SJSA1 (cell line): ENCODE measurements around a stretch of chr3.

DNA sequence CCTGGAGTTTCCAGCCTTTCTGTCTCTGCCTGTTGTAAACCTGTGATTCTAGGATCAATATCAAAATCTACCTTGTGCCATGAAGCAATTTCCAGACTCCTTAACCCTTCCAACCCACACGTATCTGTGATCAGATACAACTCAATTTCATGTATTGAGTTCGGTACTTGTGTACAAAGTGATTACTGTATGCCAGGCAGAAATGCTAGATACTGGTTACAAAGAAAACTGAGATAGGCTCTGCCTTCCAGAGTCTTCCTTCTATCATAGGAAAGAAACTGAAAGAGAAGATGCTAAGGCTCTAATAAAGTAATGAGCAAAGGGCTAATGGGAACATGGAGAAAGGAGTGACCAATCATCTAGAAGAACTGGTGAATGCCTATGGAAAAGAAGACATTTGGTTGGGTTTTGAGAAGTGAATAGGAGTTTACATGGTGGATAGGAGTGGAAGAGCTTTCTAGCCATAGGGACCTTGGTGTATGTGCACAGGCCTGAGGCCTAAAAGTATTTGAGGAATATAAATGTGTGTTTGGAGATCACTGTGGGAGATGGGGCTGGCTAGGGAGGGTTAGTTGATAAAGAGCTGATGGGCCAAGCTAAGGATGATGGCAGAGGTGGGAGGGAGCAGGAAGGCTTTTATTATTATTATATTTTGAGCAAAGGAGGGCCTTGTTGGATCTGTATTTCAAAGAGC, 6.7 kb downstream of the LPP start:
- RAMPAGE, long total RNA = no peak

DNA sequence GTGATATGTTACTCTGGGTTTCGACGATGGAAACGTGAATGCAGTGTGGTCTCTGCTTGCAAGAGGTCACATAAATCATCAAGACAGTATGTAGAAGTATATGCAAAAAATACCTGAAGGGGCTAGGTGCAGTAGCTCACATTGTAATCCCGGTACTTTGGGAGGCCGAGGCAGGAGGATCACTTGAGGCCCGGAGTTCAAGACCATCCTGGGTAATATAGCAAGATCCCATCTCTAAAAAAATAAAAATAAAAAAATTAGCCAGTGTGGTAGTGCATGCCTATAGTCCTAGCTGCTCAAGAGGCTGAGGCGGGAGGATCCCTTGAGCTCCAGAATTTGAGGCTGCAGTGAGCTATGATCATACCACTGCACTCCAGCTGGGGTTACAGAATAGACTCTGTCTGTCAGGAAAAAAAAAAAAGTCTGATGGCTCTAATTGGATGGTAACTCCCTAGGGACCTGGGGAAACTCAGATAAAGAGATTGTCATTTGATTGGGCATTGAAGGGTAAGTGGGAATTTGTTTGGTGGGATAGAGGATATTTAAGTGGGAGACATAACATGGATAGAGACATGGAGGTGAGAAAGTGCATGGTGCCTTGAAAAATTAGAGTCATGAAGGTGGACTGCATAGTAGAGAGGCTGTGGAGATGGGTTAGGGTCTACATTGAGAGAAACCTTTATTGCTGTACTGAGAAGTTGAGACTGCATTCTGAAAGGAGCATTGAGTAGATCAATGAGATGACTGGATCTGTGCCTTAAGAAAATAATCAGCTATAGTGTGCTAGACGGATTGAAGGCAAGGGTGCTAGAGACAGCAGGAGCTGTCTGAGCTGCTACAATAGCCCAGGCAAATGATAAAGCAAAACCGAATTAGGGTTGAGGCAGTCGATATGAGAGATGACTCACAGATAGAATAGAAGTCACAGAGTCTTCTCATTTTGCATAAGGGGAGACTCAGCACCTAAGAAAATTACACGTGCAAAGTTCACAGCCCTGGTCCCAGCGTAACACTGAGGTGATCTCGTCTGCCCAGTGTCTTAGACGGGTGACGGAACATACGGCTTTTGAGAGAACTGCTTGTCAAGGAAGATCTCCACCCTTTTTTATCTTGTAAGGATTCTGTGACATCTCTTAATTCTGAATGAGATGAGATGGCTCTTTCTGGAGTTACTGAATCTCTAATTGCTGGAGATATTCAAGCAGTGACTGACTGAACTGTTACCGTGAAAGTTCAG, 11.3 kb downstream of the LPP start:
- RAMPAGE, long total RNA = no peak

DNA sequence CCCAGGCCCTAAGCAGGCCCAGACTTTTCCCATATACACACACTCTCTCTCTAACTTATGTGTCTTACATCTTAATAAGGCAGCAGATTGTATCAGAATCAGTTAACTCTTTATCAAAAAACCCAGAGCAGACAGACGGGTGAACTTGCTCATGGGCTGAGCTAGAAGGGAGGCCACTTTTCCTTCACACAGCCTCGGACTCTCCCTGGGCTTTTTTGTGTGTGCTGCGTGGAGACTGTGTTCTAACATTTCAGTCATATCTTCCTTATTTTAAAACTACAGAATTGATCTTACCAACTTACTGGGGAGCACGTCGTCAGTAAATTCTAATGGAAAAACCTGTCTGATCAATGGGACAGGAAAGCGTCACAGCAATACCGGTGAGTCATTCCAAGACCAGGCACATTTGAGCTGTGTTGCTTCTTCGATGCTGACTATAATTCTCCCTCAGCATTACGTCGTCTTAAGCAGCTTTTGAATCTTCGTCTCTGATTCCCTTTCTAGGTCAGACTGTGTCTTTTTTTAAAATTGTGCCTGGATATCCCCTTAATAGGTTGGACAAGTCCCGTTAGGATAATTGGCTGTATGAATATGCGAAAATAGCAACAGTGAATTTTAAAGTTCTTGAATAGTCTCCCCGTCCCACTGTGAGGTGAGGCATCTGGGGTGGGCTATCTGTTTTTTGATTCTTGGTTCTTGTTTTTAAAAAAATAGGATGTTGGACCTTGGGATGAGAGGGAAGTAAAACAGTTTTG, 145.2 kb downstream of the LPP start:
- RAMPAGE, long total RNA = no peak

- RAMPAGE, long total RNA = no peak
These were observed 185.6 kb downstream of the LPP start for GRCh38 chr3:188339346-188340132.

DNA sequence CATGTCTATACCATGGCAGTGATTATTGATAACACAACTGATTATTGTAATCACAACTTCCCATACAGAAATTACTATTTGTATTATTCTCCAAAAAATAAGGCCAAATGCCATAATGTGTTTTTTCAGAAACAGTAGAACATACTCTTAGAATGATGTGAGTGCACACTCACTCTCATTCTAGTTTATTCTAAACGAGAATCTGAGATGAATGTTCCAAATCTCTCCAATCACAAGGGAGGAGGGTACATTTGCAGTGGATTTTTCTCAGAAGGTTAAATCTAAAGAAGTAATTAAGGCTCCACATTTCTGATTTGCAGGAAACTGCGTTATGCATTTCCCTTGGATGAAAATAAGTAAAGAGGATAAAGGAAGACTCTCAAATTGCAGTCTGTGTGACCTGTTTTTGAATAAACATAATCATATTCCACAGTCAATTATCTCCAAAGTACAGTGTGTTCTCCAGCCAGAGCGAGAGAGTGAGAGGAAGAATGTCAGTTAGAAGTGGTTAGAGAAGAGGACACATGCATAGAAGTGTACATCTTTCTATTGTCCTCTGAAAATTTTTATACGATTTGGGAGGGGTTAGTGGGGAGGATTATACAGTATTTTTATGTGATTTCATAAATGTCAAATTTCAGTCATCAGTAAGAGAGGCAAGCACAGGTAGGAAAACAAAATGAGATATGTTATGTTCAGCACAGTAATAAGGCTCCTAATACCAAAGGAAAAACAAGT, 487.0 kb downstream of the LPP start:
- RAMPAGE, long total RNA = no peak

DNA sequence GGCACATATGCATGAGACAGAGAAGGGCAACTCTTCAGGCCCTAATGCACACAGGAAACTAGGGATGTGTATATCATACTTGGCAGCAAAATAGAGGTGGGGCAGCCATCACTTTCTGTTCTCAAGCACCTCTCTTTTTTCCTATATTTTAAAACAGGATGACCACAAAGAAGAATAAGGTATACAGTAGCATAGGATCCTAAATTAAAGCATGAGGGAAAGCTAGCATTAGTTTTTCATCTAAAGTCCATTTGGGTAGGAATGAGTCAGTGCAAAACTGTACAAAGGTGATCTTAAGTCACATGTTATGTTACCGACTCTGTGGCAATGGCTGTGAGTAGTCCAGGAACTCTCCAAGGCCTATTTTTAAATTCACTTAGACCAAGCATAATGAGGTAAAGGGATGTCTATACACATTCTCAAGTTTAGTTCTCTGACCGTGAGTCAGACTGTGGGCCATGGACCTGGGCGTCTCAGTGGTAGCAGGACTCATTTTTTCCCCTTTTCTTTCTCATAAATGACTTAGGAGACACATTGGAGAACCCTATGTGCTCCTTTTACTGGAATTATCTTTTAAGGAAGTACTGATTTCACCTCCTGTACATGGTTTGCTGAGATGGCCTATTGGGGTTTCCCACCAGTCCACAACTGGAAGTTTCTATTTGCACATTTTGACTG, 488.8 kb upstream of the TPRG1 start:
- RAMPAGE, long total RNA = no peak

DNA sequence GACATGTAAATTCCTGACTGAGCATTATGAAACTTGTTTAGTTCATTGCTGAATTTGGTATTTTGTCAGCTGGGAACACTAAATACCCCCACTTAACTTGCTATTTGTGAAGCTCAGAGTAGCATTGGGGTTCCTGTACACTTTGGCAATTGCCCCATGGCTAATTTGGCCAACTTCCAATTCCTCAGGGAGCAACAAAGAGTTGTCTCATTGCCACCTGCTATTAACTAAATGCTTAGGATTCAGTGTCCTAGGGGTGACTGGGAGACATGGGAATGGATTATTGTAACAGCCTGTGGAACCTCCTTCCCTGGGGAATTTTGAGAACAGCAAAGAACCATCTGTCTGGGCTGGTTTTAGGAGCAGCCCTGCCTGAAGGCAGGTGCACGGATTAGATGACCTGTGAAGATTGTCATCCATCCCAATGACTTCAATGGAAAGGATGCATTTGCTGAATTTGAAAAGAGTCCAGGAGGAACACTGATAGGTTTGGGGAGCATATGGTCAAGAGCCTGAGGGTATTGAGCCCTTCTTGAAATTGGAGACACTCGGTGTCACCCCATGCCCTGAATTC, 437.3 kb upstream of the TPRG1 start:
- RAMPAGE, long total RNA = no peak

DNA sequence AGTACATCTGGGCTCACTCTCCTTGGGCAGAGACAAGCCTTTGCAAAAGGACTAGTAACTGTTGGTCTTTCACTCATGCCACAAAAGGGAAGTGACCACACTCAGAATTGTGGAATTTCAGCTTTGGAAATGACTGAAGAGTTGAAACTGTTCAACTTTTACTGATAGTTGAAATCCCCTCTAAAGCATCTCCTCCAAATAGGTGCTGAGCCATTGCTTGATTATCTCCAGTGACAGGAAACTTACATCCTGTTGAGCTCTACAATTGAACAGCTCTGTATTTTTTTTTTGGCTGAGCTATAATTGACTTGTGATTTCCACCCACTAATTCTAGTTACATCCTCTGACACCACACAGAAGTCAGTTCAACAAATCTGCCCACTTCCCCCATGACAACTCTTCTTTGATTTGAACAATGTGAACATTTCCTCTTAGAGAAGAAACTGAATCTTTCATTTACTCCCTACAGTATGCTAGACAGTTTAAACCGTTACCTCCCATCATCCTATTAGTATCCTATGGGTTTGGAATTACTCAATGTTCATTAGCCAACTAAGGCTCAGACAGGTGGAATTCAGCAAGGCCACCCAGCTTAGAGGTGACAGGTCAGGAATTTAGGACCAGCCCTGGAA, 254.7 kb upstream of the TPRG1 start:
- RAMPAGE, long total RNA = no peak

- RAMPAGE, long total RNA = no peak
These were observed 222.8 kb upstream of the TPRG1 start for GRCh38 chr3:188948621-188949698.

- RAMPAGE, long total RNA = no peak
These were observed 196.8 kb upstream of the TPRG1 start for GRCh38 chr3:188974695-188975662.

GRCh38 chr3:189022726-189022943, 149.1 kb upstream of the TPRG1 start:
- RAMPAGE, long total RNA = no peak

DNA sequence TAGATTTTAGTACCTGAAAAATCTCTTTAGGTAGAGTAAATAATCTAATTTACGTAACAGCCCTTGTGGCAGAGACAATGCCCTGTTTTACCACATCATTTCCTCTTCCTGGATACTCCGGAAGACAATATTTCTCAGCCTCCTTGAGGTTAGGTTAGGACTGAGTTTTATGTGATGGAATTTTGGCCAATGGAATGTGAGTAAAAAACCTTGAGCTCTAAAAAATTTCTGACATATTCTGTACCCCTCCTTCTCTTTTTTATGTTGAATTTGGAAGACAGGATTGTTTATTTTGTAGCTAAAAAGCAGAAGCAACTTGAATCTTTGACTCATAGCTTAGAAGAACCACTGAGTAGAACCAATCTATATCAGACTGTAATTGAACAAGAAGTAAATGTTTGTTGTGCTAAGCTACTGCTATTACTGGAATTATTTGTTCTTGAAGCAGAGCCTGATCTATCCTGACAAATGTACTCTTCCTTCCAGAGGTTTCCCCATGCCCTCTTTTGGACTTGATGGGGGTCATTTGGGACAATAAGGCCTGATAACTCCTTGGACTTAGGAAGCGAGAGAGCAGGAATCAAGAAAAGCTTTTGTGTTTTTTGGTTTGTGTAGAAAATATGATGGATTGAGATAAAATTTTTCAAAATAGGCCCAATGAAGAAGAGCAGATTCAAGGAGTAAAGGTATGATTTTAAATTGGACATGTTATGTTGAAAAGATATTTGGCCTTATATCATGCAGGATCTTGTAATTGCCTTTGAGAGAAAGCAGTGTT, 50.4 kb upstream of the TPRG1 start:
- RAMPAGE, long total RNA = no peak

- RAMPAGE, long total RNA = no peak
These were observed 97.6 kb downstream of the TPRG1 start for GRCh38 chr3:189269379-189269860.

DNA sequence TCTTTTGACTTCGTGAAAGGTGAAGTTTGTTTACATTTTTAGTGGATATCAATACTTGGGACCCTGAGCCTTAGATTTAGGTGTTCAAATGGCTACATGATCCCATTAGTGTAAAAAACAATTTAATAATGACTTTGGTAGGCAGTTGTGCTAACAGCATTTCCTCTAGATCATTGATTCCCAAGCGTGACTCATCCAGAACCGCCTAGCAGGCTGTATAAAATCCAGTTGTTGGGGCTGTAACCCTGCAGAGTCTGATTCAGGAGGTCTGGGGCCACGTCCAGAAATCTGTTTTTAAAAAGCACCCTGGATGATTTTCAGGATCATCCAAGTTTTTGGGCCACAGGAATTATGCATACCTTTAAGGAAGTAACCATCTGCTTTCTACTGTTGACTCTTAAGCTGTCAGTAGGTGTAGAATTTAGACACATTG, 156.4 kb downstream of the TP63 start:
- RAMPAGE, long total RNA = no peak

GRCh38 chr3:189999659-190000177, 121.0 kb downstream of the P3H2 start:
- RAMPAGE, long total RNA = no peak

DNA sequence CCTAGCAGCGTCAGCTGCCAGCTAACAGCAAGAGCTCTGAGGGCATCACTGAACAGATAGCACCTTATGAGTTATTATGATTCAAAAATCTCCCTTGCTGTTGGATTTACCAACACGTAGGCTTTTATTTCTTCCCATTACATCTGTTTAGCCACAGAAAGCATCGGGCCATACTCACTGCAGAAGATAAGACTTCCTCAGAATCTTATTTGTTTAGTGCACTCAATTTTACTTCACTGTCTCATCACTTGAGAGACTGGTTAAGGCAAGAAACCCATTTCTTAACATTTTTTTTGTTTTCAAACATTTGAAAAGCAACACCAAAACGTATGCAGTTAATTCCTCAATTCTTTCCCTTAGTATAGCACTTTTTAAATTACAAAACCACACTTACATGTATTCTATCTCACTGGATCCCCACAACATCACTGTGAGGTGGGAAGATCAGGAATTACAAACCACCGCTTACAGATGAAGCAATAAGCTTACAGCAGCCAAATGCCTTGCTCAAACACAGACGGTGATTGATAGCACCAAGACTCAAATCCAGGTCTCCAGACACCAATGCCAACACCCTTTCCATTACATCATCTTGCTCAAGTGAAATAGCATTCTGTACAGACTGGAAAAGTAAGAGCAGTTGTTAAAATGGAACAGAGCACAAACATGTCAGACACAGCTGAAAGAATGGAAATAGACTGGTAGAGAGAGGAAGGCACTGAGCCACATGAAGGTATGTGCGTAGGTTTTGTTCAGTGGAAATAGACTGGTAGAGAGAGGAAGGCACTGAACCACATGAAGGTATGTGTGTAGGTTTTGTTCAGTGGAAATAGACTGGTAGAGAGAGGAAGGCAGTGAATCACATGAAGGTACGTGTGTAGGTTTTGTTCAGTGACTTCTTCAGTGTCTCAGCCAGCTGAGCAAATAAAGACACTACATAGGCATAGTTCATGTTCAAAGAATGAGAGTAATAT, 15.9 kb downstream of the CLDN1 start:
- RAMPAGE, long total RNA = no peak

- RAMPAGE, long total RNA = no peak
These were observed 101.1 kb downstream of the IL1RAP start for GRCh38 chr3:190614718-190615568.

DNA sequence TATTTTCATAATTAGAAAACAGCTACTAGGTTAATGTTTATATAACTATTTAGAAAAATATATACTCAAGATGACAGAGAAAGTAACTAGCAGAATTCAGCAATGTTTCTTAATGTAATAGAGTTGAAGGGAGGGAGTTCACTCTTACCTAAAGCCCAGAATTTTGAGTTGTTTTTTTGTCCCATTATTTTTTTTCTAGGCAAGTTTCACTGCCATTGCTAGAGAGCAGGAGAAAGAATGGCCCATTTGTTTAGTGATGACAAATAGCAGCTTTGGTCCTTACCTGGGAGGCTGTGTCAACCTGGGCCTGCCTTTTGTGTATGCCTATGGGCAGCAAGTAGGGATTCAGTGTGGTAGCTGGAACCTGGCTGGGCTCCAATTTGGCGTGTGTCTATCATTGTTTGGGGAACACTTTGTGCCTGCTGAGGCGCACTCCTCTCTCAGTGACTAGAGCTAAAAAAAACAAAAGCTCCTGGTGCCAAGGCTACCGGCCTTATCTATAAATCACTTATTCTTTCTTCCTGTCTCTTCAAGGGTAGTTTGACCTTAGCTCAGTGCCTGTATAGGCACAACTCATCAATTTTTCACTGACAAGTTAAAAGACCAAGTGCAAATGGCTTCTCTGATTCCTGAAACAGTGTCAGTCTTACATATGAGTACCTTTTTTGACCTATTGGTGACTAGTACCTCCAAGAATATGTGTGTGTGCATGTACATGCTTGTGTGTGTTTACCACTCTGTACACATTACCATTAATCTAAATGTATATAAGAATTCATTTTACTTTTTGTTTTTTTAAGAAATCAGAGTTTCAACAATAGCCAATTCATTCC, 54.8 kb downstream of the GMNC start:
- RAMPAGE, long total RNA = no peak

DNA sequence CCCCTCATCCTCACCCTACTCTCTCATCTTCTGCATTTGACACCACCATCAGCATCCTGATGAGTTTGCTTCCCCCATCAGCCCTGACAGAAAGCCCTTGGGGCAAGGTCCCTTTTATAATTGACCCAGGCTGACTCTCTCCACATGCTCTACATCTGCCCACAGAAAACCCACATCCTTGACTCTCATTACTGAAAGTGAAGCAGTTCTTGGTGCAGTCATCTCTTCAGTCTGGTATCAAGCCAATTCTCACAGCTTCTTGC, 36.5 kb downstream of the OSTN start:
- RAMPAGE, long total RNA = no peak

DNA sequence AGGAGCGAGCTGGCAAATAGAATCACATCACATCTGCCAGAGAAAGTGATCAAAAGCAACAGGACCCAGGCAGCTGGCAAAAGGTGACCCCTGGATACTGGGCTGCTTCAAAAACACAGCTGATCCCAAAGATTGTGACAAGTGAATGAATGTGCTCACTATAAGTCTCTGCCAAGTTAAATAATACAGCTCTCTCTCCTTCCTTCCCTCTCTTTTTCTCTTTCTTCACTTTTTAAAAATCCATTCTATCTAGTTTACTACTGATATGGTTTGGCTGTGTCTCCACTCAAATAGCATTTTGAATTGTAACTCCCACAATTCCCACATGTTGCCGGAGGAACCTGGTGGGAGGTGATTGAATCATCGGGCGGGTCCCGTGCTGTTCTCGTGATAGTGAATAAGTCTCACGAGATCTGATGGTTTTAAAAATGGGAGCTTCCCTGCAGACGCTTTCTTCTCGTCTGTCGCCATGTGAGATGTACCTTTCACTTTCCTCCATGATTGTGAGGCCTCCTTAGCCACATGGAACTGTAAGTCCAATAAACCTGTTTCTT, 35.8 kb upstream of the PYDC2 start:
- RAMPAGE, long total RNA = no peak